ENCODE data around the genes CMTM6 and DYNC1LI1.

- RRBS, result no CpG with 5 or more reads among the region's 4 CpGs
Observed at GRCh38 chr3:28294865-28295270, 53.4 kb downstream of the CMC1 start.

- RRBS, result no CpG with 5 or more reads among the region's 3 CpGs
Observed at GRCh38 chr3:30343393-30343831, 263.0 kb upstream of the TGFBR2 start.

DNA sequence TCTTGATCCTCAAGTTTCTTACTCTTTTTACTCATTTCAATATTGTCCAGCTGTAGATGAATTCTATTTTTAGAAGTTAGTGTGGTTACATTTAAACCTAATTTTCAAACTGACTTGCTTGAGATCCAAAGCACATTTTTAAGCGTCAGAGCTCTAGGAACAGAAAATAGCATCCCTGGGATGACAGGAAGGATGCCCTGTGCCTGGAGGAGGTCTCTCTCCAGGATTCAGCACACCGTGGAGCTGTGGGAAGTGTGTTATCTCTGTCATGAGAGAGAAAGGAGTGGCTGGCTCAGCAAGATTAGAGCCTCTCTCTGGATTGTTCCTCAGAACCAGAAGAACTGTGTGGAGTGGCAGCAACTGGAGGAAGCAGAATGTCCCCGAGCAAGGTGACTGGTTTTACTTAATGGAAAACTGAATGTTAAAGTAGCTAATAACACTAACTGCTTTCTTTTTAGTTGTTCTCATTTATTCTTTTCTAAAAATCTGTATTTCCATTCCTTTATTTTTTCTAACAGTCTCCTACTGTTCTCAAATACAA lies 233.6 kb upstream of the TGFBR2 start:
- RRBS, result no CpG with 5 or more reads among the region's 3 CpGs

DNA sequence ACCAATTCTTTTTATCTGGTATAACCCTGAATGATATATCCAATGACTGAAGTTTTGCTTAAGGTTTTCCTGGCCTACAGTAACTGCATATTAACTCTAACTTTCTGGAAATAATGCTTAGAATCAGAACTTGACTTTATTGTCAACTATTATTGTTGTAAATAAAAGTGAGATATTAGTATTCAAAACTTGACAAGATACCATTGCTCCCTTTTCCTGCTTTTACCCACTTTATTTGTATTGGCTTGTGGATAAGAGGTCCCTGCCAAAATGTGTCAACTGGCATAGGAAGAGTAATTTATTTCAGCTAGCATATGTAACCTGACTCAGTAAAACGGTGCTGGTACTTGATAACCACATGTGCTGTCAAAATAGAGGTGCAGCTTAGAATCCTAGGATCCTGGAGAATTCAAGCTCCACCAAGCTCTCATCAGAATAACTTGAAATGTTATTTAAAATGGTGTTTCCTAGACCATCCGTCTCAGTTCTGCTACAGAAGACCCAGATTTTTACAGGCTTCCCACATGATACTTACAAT lies 90.2 kb upstream of the TGFBR2 start:
- RRBS, result no CpG with 5 or more reads among the region's 2 CpGs

DNA sequence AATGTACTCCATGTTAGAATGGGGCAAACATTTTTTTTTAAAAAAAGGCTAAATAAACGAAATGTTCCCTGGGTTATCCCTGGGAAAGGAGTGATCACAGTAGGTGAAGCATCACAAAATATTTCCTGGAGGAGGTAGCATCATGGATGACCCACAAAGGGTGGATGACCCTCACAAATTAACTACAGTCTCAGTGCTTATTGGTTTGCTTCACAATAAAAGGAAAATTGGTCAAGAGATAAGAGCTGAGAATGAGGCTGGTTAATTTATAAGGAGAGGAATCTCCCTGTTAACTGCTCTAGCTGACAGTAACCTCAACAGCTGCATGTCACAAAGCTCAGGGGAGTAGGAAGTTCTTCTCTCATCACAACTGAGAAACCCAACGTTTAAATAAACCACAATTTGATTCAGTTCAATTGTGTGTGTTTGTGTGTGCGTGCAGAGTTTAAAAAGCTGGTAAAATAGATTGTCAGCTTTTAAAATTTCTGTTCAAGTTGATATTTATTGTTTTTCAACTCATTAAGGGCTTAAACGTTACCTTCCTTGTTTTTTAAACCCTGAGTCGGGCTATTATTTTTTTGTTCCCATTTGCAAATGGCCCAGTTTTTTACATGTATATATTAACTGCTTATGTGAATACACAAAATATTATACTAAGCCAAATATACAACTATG lies 3.5 kb upstream of the TGFBR2 start:
- RRBS, result no CpG with 5 or more reads among the region's 5 CpGs

DNA sequence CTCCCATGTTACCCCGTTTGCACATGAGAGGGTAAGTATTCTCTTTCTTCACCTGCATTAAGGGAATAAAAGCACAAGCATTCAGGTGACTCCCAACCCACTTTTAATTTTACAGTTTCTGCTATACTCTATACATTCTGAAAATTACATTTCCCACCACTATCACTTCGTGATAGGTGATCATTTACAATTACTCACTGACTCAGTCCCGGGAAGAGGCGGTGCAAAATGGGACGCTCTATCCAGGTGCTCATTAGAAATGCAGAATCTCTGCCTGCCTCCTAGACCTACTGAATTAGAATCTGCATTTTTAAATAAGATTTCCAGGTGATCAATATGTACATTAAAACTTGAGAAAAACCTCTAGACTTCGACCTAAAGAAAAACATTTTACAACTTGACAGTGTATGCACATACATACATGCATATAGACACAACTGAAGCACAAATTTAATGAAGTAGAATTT lies 691 bp upstream of the TGFBR2 start:
- RRBS, result no CpG with 5 or more reads among the region's 6 CpGs

DNA sequence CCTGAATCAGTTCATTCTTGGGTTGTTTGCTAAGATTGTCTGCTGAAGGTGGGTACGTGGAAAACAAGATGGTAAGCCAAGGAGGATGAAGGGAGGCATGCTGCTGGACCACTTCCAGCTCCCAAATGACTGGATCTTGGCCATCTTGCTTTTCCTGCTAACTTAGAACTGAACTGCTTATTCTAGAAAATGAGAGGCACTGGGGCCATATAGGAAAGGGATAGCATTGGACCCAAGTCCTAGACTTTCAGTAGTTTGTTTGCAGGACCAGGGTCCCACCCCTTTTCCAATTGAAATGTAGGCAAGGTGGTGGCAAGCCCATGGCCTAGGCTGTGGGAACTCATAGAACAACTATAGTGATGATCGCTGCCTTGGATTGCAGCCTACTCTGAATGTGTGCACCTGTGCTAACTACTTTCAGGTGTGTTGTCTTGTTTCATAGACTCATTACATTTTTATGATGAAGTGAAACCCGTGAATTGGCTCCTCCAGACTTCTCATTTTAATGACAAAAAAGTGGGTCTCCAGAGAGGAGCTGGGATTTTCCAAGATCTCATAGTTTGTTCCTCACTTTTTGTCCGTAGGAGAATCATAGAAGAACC lies 50.2 kb downstream of the TGFBR2 start:
- RRBS, result no CpG with 5 or more reads among the region's 4 CpGs

GRCh38 chr3:30659337-30660091 lies 53.1 kb downstream of the TGFBR2 start:
- RRBS, result no CpG with 5 or more reads among the region's 7 CpGs

DNA sequence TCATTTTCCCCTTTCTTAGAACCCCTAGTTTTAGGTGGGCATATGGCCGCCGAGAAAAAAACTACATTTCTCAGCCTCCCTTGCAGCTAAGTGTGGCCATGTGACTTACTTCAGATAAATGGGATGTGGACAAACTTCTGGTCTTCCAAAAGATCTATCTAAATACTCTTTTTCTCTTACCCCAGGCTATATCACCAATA lies 53.0 kb upstream of the STT3B start:
- RRBS, result no CpG with 5 or more reads among the region's 2 CpGs

DNA sequence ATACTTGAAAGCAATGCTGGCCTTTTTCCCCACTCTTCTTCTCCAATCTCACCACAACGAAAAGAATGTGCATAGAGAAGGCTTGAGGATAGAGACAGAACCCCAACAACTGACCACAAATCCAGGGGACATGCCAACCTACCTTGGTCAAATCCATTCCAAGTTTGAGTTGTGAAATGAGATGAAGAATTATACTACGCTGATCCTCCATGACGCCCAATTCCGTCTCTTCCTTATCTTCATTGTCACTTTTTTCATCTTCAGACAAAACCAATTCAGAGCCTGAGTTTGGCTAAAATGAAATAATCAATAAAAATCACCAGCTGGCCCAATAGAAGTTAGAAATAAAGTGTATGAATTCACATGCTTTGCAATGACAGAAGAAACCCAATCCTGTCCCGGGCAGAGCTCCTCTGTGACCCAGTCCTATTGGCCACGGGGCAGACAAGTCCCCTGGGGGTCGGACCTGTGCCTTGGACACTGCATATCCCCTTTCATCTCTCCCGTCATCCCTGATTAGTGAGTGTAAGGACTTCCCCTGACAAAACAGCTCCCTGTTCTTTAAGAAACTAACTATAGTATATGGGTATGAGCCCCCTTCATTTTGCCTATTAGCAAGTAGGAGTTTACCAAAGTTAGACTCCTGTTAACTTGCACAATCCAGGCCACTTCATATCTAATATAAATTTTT lies 169.6 kb downstream of the STT3B start:
- RRBS, result no CpG with 5 or more reads among the region's 8 CpGs

DNA sequence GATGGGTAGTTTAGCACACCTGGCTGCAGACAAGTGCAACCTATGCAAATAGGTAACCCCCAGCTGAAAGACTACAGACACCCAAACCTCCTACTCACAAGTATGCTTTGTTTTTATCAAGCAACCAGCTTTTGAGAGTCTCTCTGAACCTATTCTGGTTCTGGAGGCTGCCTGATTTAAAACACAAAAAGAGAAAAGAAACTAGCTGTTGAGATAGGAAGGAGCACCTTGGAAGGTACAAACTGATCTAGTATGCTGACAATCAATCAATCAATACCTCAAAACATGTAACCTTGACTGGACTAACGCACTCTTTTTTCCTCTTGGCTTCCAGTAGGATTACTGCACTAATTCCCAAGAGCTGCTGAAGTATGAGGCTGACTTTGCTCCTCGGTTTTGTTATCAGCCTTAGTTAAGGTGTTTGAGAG lies 63.6 kb downstream of the OSBPL10 start:
- RRBS, result no CpG with 5 or more reads among the region's 2 CpGs

DNA sequence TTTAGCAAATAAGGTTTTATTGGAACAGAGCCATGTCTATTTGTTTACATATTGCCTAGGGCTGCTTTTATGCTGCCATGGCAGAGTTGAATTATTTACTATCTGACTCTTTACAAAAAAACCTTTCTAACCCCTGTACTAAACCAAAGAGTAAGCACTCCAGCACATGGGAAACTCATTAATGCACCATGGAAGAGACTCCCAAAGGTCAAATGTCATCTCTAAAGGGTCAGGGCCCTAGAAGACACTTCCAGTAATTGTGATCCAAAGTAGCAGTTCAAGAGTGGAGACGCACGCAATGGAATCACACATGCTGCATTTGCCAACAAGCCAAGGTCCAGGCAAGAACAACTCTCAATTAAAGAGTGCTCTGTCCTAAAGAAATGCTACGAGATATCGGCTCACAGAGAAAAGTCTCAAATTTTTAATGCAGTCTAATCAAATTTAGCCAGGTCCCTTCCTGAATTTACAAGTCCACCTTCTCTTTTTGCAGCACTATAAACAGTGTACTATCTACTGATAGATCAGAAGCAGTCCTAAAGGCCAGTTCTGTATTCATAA lies 22.2 kb downstream of the OSBPL10 start:
- RRBS, result no CpG with 5 or more reads among the region's 4 CpGs

DNA sequence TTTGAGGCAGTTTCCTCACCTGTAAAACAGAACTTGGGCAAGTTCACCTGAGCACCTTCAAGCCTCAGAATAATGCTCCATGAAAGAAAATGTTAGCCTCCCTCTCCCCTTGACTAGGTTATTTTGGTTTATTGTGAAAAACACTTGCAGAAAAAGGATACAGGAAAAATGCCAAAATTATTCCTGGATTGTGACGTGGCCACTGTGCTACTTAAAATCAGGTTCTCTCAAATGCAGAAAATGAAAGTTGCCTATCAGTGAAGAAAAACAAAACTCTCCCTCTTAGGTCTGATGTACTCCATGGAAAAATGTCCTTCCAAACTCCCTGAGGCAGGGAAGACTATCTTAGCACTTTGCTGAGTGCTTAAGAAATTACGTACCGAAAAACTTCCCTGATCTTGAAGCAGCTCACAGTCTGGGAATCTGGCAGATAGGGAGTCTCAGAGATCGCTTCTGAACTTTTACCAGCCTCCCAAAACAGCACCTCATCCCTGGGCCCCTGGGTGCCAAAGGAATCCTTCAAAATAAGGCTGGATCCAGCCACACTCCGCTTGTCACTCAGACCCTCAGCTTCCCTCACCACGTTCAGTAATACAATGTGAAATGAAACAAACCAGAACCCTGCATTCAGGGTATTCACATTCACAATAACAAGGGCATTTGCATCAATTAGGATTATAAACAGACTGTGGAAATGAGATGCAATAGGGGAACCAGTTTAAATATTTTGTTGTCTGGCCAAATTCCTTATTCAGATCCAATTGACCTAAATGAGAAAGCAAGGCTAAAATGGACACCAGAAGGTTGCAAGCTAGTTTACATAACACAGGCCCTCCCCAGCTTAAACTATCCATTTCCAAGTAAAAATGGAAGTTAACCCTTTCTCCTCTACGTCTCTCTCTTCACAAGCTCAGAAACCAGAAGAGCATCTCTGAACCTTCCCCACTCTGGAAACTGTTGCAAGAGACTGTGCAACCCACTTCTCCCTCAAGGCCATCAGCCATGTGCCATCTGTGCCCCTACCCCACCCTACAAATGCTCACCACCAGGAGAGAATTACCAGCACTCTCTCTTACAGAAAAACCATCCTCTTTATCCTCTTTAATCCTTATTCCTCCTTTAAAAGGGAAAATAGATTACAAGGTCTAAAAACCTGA lies 20.9 kb downstream of the OSBPL10 start:
- RRBS, result no CpG with 5 or more reads among the region's 7 CpGs

DNA sequence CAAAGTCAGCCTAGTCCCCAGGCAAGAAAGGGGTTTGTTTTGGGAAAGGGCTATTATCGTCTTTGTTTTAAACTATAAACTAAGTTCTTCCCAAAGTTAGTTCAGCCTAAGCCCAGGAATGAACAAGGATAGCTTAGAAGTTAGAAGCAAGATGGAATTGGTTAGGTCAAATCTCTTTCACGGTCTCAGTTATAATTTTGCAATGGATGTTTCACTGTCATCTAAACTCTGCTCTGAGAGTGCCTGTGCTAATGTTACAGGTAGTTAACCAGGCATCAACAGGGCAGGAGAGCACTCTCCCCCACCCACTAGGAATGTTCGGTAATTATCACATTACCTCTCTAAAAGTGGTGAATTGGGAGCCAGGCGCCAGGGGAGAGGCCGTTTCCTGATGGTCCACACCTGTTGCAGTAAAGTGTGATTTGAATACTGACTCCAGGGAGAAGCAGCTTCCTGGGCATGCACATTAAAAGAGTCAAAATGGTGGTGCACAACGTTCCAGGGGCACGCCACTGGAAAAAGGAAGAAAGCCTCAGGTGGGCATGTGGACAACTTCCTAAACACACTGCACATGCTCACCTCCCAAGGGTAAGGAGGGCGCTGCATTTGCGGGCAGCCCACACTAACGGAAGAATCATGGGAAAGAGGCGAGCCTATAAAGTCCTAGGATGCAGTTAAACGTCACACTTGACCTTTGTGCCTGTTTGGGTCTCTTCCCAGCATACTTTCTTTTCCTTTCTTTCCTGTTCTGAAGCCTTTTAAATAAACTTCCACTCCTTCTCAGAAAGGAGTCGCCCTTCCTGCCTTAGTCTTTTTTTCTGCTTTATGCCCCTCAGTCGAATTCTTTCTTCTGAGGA lies 29.1 kb upstream of the GPD1L start:
- RRBS, result no CpG with 5 or more reads among the region's 14 CpGs

GRCh38 chr3:32152219-32152971 lies 46.0 kb downstream of the GPD1L start:
- RRBS, result 96% methylated on average over 3 of the region's 11 CpGs

DNA sequence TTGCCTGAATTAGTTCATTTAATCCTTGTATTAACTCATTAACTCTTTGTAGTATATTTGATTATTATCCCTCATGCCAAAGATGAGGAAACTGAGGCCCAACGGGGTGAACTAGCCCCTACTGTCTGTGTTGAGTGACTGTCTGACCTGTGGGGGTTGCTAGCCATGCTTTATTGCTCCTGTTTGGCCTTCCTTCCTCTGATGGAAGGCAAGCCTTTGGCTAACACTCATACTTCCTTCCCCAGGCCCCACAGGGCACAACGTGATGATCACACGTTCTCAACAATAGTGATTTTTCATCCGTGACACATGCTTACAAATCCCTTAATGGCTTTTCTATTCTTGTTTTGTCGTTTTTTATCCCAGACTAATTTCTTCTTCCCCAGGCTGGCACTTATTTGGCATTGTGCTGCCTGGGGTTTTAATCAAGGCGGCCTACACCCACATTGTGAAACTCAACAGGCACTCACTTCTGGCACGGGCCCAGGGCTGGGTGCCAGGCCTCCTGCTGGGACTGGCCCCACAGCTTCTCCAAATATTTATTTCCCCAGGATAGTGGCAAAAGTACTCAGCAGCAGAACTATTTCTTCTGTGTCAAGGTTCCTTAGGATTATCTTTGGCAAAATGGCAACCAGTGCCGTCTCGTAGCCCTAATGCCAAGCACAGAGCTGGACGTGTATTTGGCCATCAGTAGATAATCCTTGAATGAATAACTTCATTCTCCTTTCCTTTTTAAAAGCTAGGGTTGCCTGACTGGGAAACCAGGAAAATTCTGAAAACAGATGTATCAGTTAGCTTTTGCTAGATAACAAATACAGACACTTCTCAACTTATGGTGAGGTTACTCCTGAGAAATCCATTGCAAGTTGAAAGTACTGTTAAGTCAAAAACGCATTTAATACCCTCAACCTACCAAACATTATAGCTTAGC lies 30.5 kb downstream of the CMTM7 start:
- RRBS, result no CpG with 5 or more reads among the region's 11 CpGs

DNA sequence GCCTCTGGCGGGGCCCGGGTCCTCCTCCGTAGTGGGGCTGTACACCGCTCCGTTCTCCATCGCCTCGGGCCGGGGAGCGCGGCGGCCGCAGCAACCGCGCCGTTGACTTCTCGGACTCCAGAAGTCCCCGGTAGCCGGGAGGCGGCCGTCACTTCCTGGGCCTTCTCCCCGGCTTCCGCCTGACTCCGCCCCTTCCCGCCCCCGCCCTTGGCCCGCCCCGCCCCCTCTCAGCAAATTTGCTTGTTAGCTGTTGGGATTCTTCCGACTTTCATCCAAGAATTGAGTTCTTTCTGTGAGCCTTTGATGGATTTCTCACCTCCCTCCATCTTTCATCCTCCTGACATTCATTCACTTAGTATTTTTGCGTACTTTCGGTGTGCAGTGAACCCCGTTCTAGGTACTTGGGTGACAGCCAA lies at the start of gene CMTM6:
Gene CMTM6 (minus strand): TSS at position 167 of the 416 bp plus-strand sequence.
- RRBS, result 1% methylated on average over 16 of the region's 31 CpGs

GRCh38 chr3:32570452-32571538 lies at the start of gene DYNC1LI1:
DYNC1LI1 (minus strand) TSS chr3:32570858.
- RRBS, result 2% methylated on average over 46 of the region's 99 CpGs

- RRBS, result no CpG with 5 or more reads among the region's 6 CpGs
Observed at GRCh38 chr3:32577462-32578163, 7.0 kb upstream of the DYNC1LI1 start.